Thyroid gland (tissue), 7 donors: Measurements from ENCODE around the genes SPSB2, PHB2 and PHC1.

GRCh38 chr12:6873019-6874283 is at the start of gene SPSB2:
TSS of gene SPSB2 (minus strand) at chr12:6873303.
- PRO-cap, 2 experiments, result peak in 2 of 2 experiments; most common plus-strand start chr12:6873521 (in 1); most common minus-strand start chr12:6873284 (in 1)
- RAMPAGE, long total RNA, 5 experiments, result start-site peak on the plus strand in 4 of 5 experiments, at chr12:6873467-6873700 at its widest, 19 to 141 reads per replicate; start-site peak on the minus strand in 5 of 5 experiments, at chr12:6873283-6873348 at its widest, 9 to 212 reads per replicate

DNA sequence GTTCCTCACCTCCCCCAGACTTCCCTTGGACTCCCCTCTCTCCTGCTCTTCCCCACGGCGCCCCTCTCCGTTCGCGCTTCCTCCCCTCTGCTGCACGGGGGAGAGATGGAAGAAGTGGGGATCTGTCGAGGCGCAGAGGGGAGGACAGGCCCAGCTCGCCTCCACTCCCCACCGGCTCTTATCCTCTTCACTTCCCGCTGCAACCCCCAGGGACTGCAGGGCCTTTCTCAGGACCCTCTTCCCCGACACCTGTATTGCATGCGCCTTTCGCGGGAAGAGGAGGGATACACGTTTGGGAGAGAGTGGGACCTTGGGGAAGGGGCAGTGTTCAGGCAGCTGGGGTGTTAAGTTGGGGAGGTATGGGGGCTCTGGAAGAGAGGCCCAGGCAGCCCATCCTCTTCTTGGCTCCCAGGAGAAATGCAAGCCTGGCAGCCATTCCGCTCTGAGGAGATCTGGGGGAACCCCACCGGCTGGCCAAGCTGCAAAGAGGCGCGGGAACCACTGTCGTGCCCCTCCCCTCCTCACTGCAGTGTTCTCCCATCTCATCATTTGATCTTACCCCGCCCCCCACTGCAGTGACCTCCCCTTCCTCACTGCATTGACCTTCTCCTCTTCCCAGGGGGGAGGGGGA is 759 bp downstream of the ENO2 start:
- PRO-cap, 2 experiments, result no peak in any of the 2 experiments
- RAMPAGE, long total RNA, 5 experiments, result no peak in any of the 5 experiments

GRCh38 chr12:6936398-6937349 is 7.1 kb upstream of the C12orf57 start:
- PRO-cap, 2 experiments, result no peak in any of the 2 experiments
- RAMPAGE, long total RNA, 5 experiments, result no peak in any of the 5 experiments

DNA sequence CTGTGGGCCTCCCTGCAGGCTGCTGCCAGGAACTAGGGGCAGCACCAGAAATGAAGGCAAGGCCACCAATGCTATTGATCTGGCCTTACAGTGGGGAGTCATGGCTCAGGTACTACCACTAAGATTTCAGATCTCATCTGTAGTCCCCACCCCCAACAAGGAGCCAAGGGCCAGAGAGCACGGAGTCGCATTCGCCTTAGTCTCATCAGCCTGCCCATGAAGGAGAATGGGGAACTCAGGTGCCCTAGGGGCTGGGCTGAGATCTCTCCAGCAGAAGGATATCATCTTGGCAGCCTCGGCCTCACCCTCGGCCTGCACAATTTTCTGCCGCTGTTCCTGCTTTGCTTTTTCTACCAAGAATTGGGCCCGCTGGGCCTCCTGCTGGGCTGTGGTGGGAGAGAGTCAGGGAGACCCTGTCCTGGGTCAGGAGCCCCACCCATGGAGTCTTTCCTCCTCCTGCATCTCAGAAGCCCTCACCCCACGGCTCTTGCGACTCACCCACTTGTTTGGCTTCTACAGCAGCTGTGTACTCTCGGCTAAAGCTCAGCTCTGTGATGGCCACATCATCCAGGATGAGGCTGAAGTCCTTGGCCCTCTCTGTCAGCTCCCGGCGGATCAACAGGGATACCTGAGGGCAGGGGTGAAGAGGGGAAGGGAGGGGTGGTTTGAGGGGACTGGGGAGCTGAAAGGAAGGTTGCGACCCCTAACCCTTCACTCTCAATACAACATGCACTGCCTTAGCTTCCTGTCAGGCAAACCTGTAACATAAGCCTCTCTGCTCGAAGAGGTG is 2.9 kb downstream of the PHB2 start:
- PRO-cap, 2 experiments, result no peak in any of the 2 experiments
- RAMPAGE, long total RNA, 5 experiments, result start-site peak on the minus strand in 3 of 5 experiments, centred at positions 177 to 583 of the sequence, 28 to 130 reads per replicate

GRCh38 chr12:6970001-6970996 is at the start of gene PHB2:
TSS of gene PHB2 (minus strand) at chr12:6970664.
- PRO-cap, 2 experiments, result peak in 2 of 2 experiments; most common plus-strand start chr12:6970913 (in 2); most common minus-strand start chr12:6970664 (in 1)
- RAMPAGE, long total RNA, 5 experiments, result start-site peak on the plus strand in 4 of 5 experiments, at chr12:6970898-6970961 at its widest, 36 to 377 reads per replicate; start-site peak on the minus strand in 5 of 5 experiments, at chr12:6970626-6970714 at its widest, 190 to 1,528 reads per replicate

- PRO-cap, 2 experiments, result no peak in any of the 2 experiments
- RAMPAGE, long total RNA, 5 experiments, result no peak in any of the 5 experiments
Measured at GRCh38 chr12:6977280-6978078, 6.8 kb downstream of the EMG1 start.

DNA sequence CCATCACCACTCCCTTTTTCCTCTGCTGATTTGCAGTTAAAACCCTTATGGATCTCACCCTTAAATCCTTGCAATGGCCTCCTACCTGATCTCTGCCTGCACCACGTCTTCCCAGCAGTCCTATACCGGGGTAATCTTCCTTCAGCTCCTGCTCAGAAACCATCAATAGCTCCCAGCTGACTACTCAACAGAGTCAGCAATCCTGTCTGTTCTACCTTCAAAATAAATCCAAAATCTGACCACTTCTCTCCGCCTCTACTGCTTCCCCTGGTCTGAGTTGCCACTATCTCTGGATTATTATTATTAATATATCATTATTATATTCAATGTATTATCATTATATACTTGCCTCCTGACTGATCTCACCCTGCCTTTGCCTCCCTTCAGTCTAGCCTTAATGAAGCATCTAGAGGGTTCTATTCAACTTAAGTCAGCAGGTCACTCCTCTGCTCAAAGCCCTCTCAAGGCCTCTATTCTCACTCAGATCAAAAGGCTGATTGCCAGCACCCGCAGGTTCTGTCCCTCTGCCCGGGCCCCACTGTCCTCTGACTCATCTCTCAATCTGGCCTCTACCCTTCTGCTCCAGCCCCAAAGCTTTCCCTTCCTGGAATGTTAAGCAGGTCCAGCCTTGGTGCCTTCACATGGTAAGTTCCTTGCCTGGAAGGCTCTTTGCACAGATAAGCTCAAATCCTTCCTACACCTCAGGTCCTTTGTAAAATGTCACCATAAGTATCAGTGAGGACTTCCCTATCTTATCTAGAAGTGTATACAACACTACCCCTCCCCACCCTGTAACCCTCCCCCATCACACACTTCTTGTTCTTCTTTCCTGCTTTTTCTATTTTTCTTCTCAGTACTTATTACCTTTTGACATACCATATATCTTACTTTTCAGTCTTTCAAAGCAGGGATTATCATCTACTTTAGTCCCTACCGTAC is 22.4 kb downstream of the LPCAT3 start:
- PRO-cap, 2 experiments, result no peak in any of the 2 experiments
- RAMPAGE, long total RNA, 5 experiments, result no peak in any of the 5 experiments

DNA sequence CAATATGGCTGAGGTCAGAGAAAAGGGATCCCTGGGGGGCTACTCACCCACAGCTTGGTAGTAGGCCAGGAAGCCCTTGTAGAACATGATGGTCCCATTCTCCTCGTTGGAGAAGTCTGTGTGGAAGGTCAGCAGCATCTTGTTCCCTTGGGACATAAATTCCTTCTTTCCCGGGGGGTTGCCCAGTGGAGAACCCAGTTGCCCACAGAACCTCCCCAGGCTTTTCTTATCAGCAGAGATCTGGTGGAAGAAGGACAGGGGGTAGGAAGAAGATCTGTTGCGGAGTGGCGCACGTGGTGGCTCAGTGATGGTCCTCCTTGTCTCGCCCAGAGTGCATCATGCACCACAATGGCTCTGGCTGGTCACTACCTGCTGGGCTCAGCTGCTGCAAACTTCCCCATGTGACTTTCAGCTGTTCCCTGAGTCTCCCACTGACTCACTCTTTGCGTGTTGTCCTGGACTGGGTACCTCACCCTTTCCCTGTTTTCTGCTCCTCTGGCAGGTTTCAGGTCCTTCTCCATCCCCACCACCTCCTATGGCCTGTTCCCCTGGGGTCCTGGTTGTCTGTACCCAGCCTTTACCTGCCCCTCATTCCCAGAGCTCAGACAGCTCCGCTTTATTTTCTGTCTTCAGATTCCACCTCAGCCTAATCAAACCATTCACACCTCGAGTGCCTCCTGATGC is 2.1 kb downstream of the C1R start:
- PRO-cap, 2 experiments, result peak in 1 of 2 experiments; most common plus-strand start position 446 of the sequence (in 1); most common minus-strand start position 345 of the sequence (in 1)
- RAMPAGE, long total RNA, 5 experiments, result no peak in any of the 5 experiments

- PRO-cap, 2 experiments, result no peak in any of the 2 experiments
- RAMPAGE, long total RNA, 5 experiments, result no peak in any of the 5 experiments
Measured at GRCh38 chr12:7134048-7134440, 3.9 kb downstream of the CLSTN3 start.

DNA sequence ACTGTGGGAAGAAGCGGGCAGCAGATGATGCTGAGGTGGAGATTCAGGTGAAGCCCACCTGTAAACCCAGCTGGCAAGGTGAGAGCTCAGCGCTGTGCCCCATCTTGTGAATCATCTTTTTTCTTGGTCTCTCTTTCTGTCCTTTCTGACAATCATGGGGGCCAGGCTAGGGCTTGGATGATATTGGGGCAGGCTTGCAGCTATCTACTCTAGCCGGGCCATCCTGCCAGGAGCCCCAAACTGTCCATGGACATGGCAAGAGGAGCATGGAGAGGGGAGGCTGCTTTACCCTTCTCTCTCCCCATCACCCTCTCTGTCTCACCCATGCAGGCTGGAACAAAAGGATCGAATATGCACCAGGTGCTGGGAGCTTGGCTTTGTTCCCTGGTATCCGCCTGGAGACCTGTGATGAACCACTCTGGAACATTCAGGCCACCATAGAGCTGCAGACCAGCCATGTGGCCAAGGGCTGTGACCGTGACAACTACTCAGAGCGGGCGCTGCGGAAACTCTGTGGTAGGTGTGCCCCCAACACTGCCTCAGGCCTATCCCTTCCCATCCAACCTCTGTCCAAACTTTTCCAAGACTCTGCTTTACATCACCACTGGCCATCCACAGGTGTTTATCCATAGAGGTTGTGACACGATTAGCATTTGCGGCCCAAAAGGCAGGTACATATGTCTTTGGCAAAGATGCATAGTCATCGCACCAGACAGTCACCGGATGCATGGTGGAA is 5.9 kb downstream of the CLSTN3 start:
- PRO-cap, 2 experiments, result no peak in any of the 2 experiments
- RAMPAGE, long total RNA, 5 experiments, result no peak in any of the 5 experiments

- PRO-cap, 2 experiments, result no peak in any of the 2 experiments
- RAMPAGE, long total RNA, 5 experiments, result no peak in any of the 5 experiments
Measured at GRCh38 chr12:7155146-7156234, 25.3 kb downstream of the CLSTN3 start.

DNA sequence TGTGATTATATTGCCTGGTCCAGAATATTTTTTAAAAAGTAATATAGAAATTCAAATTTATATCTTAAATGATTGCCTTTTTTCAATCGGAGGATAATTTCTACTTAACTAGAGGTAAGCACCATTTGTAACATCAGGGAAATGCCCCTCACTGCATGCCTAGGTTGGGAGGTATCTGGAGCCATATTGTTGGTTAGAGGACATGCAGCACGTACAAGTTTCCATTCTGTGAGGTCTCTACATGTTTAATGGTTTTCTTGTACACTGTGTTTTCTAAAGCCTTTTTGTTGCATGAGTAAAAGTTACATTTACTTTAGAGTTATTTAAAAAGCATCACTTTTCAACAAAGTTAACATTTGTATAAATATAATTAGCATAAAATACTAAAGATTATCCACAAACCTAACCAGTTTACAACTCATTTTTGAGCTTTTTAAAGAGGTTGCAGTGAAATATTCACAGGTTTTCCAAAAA is 9.3 kb downstream of the CD163 start:
- PRO-cap, 2 experiments, result no peak in any of the 2 experiments
- RAMPAGE, long total RNA, 5 experiments, result no peak in any of the 5 experiments

GRCh38 chr12:7557160-7557864 is 53.7 kb upstream of the CD163 start:
- PRO-cap, 2 experiments, result no peak in any of the 2 experiments
- RAMPAGE, long total RNA, 5 experiments, result no peak in any of the 5 experiments

- PRO-cap, 2 experiments, result no peak in any of the 2 experiments
- RAMPAGE, long total RNA, 5 experiments, result no peak in any of the 5 experiments
Measured at GRCh38 chr12:7695449-7695600, 250 bp downstream of the GDF3 start.

DNA sequence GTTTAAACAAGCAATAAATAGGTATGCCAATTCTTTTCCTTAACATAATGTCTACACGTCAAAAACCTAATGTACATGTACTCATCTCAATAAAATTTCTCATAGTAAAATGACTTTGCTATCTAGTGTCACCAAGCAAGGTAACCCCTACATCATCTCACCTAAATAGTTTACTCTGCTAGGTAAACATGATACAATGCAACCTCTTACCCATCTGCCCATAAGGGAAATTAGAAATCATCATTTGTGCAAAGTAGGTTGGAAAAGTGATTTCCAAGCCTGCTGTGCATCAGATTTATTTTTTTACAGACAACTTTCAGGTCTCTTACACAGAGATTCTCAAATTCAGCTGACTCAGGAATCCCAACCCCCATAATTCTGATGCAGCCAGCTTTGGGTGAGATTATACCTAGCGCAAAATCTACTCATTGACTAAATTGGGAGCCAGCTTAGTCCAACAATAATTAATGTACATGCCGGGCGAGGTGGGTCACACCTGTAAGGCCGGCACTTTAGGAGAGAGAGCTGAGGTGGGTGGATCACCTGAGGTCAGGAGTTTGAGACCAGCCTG is 8.6 kb downstream of the SLC2A3 start:
- PRO-cap, 2 experiments, result no peak in any of the 2 experiments
- RAMPAGE, long total RNA, 5 experiments, result no peak in any of the 5 experiments

GRCh38 chr12:7928825-7929761 is 6.9 kb downstream of the SLC2A3 start:
- PRO-cap, 2 experiments, result no peak in any of the 2 experiments
- RAMPAGE, long total RNA, 5 experiments, result no peak in any of the 5 experiments

DNA sequence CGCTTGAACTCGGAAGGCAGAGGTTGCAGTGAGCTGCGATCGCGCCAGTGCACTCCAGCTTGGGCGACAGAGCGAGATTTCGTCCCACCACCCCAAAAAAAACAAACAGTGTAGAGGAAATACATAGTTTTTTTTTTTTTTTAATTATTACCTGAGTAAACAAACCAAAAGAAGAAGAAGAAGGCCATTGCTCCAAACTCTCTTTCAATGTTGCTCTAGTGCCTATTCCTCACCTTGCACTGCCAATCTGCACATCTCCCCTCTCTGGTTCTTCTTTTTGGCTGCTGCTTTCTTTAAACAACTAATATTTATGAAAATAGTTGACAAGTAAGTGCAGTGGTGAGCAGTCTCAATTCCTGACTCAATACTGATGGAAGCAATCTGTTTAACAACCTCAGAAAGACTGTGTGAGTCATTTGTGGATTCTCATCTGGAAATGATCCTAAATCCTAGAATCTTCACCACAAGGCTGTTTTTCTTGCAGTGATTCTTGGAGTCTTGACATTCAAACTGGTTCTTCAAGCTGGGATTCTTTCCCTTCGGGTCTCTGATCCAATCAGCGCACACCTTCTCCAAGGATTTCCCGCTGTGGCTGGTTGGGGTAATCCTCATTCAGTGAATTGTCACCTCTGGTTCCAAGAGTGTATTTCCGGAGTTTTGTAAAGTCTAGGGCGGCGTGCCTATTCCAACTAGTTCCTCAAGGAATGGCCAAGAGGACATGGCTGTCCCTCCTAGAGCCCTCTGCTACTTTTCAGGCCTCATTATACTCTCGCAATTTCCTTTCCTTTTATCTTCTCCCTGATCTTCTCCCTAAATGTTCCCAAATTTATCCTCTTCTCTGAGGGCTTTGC is 37.9 kb upstream of the FOXJ2 start:
- PRO-cap, 2 experiments, result no peak in any of the 2 experiments
- RAMPAGE, long total RNA, 5 experiments, result no peak in any of the 5 experiments

DNA sequence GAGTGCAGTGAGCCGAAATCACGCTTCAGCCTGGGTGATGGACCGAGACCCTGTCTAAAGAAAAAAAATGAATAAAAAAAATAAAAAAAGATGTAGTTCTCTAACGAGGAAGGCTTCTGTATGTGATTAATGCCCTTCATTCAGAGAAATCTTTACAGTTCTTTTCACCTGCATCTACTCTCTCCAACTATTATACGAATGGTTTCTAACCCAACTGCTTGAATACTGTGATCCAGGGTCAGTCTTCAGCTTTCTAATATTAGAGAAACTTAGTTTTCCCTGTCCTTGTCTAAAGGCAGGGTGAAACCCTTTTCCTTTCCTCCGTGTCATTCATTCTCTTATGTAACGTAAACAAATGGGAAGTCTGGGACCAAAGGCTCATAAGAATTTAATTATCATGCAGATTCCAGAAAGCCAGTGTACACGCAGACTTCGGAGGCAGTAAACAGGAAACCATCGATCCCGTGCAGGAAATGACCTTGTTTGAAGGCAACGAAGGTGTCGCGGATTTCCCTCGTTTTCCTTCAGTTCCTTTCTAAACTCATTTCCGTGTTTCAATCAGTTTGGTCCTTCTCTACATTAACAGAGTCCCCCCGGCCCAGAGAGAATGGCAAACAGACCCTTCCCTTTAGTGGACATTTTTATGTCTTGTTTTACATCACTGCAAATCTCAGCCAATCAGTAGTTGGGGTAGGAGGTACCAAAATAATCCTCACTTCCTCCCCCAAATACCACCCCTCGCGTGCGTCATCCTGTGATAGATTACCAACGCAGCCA is 6.4 kb upstream of the FOXJ2 start:
- PRO-cap, 2 experiments, result peak in 2 of 2 experiments; most common plus-strand start position 402 of the sequence (in 1); most common minus-strand start position 447 of the sequence (in 2)
- RAMPAGE, long total RNA, 5 experiments, result no peak in any of the 5 experiments

DNA sequence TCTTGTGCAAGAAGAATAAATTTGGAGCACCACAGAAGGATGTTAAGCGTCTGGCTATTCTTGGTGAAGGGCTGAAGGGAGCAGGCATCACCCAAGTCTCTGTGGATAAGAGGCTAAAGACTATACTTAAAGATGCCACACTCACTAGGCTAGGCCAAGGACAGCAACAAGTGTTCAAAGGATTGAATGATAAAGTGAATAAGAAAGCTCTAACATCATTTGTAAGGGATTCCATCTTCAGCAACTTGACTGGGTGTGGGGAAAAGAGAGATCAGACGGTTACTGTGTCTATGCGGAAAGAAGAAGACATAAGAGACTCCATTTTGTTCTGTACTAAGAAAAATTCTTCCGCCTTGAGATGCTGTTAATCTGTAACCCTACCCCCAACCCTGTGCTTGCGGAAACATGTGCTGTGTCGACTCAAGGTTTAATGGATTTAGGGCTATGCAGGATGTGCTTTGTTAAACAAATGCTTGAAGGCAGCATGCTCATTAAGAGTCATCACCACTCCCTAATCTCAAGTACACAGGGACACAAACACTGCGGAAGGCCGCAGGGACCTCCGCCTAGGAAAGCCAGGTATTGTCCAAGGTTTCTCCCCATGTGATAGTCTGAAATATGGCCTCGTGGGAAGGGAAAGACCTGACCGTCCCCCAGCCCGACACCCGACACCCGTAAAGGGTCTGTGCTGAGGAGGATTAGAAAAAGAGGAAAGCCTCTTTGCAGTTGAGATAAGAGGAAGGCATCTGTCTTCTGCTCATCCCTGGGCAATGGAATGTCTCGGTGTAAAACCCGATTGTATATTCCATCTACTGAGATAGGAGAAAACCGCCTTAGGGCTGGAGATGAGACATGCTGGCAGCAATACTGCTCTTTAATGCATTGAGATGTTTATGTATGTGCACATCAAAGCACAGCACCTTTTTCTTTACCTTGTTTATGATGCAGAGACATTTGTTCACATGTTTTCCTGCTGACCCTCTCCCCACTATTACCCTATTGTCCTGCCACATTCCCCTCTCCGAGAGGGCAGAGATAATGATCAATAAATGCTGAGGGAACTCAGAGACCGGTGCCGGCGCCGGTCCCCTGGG is 23.1 kb upstream of the AICDA start:
- PRO-cap, 2 experiments, result no peak in any of the 2 experiments
- RAMPAGE, long total RNA, 5 experiments, result no peak in any of the 5 experiments

DNA sequence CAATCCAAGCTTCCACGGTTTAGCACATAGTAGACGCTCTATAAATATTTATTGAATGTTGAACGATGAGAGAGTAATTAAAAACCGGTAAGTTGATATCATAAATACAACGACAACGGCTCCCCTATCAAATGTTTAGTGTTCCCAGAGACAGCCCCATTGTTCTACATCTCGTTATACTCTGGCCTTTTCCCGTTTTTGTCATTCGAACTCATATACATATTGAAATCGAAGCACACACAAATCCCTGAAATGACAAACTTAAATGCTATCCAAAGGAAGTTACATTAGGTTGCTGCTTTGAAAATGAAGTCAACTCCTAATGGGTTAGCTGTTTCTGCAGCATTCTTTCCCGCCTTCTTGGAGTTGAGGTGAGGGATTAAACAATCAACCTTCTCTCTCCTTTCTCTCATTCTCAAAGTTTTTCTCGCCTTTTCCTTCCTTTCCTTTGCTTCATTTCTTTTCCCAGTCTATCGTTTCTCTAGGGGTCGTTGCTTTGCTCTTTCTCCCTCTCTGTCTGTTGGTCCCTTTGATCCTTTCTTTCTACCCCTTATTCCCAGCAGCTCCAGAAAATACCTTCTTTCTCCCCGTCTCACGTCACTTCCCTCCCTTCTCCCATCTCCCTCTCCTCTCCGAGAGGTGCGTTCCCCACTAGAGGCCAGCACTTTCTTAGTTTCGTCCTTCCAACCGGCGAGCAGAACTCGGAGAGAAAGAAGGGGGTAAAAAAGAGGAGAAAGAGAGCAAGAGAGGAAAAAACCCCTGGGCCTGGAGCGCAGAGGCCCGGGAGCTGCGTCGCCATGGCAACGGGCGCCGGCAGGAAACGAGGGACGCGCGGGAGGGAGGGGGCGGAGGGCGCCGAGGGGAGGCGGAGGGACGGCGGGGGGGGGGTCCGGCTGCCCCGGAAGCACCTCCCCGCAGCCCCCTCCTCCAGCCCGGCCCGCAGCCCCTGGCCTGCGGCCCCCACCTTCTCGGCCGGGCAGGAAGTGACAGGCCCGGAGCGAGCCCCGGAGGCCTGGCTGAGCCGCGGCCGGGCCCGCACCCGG is at the start of gene PHC1:
Gene PHC1, plus strand, starts transcription at position 930 of the 1,043 bp plus-strand sequence.
- PRO-cap, 2 experiments, result peak in 1 of 2 experiments; most common plus-strand start position 672 of the sequence (in 1); most common minus-strand start position 515 of the sequence (in 1)
- RAMPAGE, long total RNA, 5 experiments, result start-site peak on the minus strand in 1 of 5 experiments, centred at position 807 of the sequence, 14 reads per replicate